A375 (cell line): Measurements from ENCODE around the genes EHD2, NOP53, BSPH1, ELSPBP1, LIG1 and CARD8.

DNA sequence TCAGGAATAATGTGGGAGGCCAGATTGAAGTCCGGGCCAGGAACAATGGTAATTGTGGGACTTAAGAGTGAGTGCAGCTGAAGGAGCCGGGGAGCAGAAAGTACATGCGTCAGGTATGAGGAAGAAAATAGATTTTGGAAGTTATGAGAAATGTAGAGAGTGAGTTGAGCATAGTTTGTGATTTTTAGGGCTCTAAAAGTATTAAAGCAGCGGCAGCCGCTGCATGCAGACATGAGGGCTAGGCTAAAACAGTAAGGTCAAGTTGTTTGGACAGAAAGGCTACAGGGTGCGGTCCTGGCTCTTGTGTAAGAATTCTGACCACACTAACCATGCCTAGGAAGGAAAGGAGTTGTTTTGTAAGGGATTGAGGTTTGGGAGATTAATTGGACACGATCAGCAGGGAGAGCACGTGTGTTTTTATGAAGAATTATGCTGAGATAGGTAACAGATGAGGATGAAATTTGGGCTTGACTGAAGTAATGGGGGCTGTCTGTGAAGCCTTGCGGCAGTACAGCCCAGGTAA lies 3.3 kb upstream of the TMEM160 start:
- RAMPAGE, long total RNA = no peak

DNA sequence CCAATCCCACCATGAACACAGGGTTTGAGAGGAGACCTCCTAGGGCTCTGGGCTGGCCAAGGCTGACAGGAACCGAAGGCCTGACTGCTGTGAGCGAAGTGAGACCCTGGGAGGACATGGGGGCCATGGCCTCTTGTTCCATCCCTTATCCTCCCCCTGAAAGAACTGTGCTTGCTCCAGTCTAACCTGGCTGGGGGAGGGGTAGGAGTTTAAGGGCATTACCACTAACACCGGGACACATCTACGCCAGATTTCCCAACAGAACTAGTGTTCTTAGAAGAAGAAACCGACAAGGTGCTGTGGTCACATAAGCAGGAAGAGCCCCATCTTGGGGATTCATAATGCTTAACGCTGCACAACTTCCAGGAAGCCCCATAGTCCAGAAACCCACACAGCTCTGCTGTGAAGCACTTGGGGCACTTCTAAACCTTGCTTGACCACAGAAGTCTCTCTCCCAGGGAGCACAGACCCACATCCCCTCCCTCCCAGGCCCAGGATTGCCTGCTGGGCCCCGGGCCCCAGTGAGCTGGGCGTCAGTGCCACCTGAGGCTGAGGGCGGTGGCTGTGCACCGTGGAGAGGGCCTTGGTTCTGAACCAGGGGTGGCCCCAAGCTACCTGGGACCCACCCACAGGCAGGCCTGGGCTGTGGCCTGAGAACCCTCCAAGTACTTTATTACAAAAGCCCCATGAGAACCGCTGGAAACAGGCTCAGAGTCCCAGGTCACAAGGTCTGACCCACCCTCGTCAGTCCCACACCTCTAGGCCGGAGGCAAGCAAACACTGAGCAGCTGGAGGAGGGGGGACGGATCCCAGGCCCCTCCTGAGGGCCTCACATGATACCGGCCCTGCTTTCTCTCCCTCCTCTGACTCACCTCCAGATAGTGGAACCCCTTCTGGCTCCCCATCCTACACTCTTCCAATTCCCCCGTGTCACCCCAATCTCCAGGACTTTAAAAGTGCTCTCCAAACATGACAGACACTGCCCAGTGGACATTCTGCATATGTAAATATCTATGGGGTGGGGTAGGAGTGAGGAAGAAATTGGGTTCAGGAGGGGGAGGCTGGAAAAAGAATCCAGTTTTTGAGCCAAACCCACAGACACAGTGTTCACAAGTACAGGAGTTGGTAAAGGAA lies 18.6 kb downstream of the ZC3H4 start:
- RAMPAGE, long total RNA = no peak

DNA sequence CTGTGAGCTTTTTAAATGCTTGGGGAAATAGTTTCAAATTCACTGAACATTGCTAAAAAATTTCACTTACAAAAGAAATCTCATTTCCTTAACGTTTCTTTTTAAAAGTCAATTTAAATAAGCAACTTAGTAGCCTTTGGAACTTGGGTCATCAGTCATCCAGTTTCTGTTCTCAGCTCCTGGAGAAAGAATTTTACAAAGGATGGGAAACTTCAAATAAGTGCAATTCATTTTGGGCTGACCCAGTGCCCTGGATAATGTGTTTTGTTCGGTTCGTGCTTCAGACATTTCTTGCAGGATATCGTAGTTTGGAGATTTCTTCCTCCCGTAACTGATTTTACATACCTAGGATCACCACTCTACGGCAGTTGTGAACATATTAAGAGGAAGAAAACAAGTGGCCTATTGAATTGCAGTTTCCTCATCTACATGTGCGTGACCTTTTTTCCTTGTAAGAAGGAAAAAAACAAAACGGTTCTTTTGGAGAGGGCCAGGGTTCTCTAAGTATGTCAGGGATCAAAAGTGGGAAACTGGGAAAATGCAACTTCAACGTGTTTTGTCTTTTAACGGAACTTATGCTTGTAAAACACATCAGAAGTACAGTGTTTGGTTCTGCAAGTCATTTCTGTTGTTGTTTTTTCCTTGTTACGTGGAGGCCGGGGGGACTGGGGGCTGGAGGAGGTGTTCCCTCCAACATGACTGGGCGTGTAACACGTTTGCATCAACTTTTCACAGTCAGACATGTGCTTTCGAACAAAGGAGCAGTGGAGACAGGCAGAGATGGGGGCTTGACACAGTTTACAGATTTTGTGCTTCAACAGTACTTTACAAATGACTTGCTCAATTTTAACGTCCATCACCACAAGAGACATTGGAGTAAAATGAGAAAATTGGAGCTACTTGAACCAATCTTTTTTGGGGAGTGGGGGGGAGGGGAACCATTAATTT lies 4.0 kb downstream of the ZC3H4 start:
- RAMPAGE, long total RNA = no peak

DNA sequence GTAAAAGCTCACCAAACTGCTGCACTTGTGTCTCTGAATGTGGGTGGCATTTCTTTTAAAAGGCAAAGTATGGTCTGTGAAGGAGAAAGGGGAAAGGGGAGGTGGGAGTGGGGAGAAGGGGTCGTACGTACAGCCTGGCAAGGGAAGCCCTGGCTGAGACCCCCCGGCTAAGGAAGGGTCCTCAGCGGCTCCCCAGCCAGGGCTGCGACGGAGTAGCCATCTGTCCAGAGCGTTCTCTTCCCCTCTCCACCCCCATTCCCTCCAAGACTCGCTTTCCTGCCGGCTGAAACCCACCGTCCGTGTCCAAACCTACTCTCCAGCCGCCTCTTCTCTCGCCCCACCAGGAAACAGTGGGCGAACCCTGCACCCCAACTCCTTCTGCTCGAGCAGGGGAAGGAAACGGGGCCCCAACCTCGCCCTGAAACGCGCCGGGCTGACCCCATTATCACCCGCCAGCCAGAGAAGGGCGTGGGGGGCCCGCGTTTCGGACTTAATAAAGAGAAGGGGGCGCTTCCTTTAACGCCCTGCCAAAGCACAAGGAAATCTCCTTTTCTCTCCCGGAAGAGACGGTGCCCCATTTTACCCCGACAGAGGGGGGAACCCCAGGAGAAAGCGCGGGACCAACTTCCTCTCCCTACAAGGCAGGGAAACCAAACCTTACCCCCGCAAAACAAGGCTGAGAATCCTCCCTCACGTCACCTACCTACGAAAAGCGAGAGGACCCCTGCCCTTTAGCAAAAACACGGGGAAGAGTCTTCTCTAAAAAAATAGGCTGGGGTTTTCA lies 2.5 kb downstream of the ZC3H4 start:
- RAMPAGE, long total RNA = no peak

GRCh38 chr19:47158810-47159474 lies 28.3 kb downstream of the SAE1 start:
- RAMPAGE, long total RNA = no peak

DNA sequence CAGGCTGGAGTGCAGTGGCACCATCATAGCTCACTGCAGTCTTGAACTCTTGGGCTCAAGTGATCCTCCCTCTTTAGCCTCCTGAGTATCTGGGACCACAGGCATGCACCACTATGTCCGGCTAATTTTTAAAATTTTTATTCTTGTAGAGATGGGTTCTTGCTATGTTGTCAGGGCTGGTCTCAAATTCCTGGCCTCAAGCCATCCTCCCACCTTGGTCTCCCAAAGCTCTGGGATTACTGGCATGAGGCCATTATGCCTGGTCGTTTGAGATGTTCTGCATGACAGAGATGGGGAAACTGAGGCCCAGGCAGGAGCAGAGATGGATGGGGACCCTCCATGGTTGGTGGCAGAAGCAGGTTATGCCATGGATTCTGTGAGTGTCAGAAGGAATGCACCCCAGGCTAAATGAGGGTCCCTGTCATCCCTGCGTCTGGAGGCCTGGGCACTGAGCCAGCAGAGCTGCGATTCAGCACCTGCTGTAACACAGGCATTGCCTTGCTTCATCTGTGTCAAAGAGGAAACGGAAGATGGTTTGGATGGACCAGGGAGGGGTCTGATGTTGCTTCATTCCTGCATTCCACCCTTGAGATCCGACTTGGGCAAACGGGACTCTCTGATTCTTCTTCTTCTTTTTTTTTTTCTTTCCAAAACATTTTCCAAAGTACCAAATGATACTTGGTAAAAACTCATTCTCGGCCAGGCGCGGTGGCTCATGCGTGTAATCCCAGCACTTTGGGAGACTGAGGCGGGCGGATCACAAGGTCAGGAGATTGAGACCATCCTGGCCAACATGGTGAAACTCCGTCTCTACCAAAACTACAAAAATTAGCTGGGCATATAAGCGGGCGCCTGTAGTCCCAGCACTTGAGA lies 1.1 kb downstream of the C5AR1 start:
- RAMPAGE, long total RNA = no peak

DNA sequence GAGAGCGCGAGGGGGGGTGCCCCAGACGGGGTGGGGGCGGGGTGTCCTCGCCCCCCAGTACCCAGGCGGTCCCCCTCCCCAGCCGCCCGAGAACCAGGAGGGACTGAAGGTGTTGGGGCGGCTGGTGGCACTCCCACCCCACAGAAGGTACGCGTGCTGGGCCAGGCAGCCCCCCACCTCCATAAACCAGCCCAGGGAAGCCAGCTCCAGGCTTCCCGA lies 290 bp downstream of the SLC8A2 start:
- RAMPAGE, long total RNA = no peak

DNA sequence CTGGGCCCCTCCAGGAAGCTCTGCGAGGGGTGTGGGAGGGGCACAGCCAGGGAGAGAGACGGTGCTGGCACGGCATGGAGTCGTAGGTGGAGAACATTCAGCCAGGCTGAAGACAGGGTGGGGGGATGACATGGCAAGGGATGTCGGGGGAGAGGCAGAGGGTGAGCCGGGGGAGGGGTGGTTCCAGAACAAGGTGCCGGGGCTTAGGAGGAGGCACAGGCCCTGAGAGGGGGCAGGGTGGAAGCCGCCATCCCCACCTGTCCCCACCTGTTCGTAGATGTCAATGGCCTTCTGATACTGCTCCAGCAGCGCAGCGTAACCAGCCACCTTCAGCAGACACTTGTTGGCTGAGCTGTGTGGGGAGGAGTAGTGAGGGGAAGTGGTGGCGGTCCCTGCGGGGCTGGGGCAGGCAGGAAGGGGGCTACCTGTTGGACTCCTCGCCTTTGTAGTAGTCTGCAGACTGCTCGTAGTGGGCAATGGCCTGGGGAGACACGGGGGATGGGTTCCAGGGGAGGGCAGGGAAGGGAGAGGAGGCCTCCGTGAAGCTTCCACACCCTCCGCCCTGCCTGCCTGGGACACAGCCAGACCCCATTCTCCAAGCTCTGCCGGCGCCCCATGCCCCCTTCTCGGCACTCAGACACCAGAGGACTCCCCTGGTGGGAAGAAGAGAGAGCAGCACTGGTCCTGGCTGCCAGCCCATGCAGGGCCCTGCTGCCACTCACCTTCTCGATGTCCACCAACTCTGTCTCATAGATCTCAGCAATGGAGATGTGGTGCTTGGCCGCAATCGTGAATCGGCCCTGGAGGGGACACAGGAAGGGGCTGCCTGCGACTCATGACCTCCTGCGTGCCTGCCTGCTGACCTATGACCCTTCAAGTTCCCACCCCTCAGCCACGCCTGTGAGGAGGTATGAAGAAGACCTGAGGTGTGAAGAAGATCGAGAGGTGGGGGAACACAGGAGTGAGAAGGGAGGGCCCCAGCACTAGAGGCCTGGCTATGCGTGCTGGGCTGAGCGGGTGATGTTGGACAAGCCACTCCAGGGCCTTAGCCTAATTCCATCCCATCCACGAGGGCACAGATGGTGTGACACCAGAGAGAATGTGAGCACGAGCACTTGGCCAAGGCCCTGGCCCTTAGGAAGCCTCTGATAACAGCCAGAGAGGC lies 9.1 kb upstream of the KPTN start:
- RAMPAGE, long total RNA = no peak

DNA sequence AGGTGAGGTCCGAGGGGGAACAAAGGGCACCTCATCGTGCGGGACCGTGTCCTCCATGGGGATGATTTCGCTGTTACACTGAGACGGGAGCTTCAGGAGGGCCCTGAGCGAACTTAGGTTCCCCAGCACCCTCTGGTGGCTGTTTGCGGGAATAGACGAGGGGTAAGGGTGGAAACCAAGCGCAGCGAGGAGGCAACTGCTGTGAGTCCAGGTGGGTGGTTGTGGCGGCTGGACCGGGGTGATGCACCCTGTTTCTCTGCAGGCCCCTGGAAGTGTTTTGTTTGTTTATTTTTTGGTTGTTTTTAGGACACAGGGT lies 5.9 kb upstream of the EHD2 start:
- RAMPAGE, long total RNA = no peak

DNA sequence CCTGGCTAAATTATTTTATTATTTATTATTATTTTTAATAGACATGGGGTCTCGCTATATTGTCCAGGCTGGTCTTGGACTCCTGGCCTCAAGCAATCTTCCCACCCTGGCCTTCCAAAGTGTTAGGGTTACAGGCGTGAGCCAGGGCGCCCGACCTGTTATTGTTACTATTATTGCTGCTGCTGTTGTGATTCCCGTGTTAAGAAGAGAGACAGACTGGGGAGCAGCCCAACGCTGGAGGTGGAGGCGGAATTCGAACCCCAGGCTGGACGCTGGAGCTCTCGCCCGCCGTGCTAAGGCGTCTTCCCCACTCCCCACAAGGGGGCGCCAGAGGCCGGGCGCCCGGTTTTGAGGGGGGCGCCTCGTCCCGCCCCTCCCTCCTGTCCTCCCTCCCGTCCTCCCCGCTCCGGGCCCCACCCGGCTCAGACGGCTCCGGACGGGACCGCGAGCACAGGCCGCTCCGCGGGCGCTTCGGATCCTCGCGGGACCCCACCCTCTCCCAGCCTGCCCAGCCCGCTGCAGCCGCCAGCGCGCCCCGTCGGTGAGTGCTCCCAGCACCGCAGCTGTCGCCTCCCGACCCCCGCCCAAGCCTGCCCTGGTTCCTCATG lies at the start of gene EHD2:
Gene EHD2 (plus strand): TSS at position 425 of the 608 bp plus-strand sequence.
- RAMPAGE, long total RNA = start-site peak on the plus strand centred at position 423 of the sequence, 6 bp wide, 9 and 15 reads in 2 replicates

- RAMPAGE, long total RNA = no peak
Observed at GRCh38 chr19:47745074-47746030, at the start of gene NOP53. NOP53 (plus strand) TSS chr19:47745546.

DNA sequence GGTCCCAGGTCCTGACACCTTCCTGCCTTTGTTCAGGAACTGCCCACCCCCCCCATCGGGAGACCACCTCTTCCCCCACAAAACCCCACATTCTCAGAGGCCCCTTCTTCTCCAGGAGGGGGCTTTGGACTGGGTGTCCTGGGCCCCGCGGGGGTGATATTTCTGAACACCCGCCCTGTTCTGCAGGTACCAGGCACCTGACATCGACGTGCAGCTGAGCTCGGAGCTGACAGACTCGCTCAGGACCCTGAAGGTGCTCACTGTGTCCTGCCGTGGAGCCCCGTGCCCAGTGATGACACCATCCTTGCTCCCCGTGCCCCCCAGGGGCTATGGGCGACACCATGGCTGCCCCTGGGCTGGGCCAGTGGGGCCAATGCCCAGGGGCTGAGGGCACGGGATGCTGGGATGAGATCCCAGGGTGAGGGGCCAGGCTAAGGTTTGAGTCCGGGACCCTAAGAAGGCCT lies 10.3 kb downstream of the NOP53 start:
- RAMPAGE, long total RNA = no peak

DNA sequence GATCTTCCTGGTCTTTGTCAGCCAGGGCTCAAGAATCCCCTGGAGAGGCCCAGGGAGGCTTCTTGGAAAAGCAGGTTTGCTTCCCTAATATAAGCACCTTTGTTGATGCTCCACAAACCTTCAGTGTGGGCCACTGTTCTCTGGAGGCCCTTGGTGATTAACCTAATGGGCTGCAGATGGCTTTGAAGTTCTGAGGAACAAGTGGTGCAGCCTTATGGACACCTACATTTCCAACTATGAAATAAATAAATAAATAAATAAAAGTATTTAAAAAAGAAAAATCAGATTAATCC lies at the start of gene BSPH1:
Gene BSPH1 (minus strand): TSS at position 61 of the 293 bp plus-strand sequence.
- RAMPAGE, long total RNA = no peak

DNA sequence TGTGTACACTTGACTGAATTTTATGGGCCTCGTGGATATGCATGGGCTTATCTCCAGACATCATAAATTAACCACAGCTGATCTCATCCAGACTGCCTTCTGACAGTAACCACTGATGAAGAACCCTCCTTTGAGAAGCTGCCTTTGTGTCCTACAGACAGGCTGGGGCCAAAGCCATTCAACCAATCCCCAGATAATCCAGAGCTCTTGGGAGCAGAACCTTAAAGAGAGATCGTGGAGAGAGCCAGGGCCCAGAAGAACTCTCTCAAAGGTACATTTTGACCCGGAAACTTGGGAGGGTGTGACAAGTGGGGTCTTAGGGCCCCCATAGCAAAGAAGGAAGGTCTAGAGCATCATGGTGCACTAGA lies at the start of gene ELSPBP1:
Gene ELSPBP1 (plus strand): TSS at position 92 of the 368 bp plus-strand sequence.
- RAMPAGE, long total RNA = no peak

- RAMPAGE, long total RNA = no peak
Observed at GRCh38 chr19:48031928-48032290, 12.0 kb downstream of the CABP5 start.

DNA sequence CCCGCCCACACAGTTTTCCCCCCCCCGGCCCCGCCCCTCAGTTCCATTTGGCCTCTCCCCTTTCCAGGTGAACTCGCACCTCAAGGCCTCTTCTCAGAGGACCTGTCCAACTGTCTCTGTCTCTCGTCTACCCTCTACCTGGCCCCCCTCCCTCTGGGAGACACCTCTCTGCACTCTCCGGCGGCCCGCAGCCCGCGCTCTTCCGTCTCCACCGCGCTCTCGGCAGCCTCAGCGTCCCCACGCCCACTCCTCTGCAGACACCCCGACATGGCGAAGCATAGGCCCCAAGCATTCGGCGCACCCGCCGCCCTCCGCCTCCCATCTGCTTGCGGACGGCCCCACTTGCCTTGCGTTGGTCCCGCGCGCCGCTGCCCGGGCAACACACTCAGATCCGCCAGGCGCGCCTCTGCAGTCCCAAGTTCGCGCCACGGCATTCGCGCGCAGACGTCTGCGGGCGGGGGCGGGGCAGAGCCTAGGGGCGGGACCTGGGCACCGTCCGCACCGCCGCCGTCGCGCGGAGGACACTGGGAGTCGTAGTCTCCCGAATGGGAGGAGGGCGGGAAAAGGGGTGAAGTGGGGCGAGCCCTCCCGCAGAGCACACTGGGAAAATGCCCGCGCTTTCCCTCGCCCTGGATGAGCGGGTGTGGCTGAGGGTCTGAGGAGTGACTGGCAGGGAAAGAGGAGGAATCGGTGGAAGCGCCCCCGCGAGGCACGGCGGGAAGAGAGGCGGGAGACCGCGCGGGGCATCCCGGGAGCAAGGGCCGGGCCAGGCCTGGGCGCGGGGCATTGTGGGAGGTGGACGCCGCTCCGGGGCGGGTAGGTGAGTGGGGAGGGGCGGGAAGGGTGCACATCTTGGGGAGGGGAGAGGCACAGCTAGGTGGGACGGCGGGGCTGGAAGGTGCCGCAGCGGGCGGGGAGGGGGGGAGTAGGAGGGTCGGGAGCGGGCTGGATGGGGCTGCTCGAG lies at the start of gene LIG1:
Gene LIG1 (minus strand): TSS at position 450 of the 964 bp plus-strand sequence.
- RAMPAGE, long total RNA = start-site peak on the minus strand centred at position 439 of the sequence, 47 bp wide, 121 and 88 reads in 2 replicates

DNA sequence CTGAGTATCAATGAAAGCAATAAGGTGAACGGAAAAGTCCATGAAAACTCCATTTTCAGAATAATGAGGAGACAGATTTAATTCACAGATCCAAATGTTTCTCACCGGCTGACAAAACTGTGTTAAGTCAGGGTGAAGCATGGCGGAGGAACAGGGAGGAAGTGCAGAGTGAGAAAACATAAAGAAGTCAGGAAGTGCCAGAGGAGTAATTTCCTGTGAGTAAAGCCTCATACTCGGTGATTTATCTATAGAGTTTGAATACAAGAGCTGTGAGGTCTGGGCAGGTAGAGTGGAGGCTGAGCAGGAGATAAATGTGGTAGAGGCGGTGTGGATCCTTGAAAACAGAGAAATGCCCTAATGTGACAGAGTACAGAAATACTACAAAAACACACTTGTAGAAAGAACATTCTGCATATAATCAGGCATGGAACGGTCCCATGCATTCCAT lies 11.4 kb downstream of the CARD8 start:
- RAMPAGE, long total RNA = no peak

- RAMPAGE, long total RNA = no peak
Observed at GRCh38 chr19:48255274-48256262, at the start of gene CARD8. CARD8 (minus strand) TSS chr19:48255912.

DNA sequence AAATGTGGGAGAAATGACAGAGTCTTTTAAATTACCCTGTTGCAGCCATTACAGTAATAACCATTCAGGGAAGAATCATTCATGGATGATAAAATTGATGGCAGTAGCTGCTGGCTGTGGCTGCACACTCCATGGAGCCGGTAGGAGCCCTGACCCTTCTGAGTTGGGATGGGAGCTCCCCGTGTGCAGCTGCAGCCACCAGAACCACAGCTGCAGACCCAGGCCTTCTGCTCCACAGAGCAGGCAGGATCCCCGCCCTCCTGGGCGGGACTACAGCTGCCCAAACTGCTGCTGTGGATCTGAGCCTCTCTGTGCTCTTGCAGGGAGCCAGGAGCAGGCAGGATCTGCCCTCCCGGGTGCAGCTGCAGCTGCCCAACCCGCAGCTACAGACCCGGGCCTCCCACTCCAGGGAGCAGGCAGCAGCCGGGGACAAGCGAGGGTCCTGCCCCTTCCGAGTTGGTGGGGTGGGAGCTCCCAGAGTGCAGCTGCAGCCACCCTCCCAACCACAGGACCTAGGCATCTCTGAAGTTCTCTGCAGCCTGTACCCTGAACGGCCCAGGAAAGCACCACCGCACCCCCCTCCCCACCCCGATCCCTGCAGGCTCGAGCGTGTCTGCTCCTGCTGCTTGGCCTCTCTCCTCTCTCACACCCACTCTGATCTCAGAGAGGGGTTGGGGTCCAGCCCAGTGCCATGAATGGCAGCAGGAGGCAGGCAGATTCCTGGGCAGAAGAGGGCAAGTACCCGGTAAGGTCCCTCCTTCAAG lies 13.1 kb downstream of the ODAD1 start:
- RAMPAGE, long total RNA = no peak

DNA sequence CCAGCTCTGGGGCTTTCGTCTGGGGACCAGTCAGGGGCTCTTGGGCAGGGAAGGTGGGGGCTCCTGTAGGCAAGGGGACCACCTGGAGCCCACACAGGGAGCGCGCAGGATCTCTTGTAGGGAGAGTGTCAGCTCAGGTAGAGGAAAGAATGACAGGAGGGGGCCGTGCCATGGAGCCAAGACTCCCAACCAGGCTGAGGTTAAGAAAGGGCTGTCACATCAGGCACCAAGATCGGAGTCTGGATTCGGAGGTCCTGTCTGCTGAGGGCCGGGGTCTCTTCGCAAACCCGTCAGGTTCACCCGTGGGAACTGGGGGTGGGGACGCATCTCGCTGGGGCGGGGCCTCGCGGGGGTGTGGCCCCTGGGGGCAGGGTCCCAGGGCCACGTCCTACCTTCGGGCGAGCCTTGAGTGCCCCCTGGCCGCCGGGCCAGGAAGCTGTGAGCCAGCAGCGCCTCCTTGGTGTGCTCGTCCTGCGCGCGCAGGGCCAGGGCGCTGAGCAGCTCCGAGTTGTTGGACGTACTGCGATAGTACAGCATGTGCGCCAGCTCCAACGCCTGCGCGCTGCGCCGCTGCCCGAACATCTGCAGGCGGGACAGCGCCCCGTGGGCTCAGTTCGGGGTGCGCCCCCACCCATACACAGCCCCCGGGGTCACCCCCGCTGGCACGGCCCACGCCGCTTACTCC lies 8.4 kb downstream of the EMP3 start:
- RAMPAGE, long total RNA = no peak